ENCODE measurements around the gene PDZD8.

GRCh38 chr10:116325274-116325672, 1.0 kb downstream of the CCDC172 start:
- PRO-cap = no peak

- PRO-cap = no peak
Observed at GRCh38 chr10:116737635-116738216, 4.6 kb downstream of the HSPA12A start.

- PRO-cap = no peak
Observed at GRCh38 chr10:116767228-116767517, 24.8 kb upstream of the HSPA12A start.

DNA sequence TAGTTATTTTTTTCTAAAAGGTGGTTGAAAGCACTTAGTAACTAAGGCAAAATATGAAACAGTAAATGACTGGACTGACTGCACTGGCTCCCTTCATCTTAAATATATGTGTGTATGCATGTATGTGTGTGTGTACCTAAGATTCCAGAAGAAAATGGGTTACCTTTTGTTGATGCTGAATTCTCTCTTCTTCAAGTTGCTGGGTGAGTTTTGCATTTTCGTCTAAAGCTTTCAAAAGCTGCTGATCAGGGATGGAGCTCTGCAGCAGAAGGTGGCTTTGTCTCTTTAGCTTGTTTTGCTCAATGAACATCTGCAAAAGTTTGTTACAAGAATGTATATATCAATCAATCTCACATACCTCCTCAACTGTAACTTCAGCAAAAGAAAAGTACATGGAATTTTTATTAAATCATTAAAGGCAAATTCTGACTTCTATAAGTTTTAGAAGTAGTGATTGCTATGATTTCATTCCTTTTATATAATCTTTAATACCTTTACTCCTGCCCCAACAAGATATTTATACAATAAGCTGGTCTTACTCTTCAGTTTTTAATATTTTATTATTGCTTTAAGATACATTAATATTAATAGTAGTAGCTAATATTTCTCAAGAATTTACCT, 64.6 kb downstream of the SHTN1 start:
- PRO-cap = no peak

- PRO-cap = no peak
Observed at GRCh38 chr10:117283115-117283600, 42.2 kb downstream of the SLC18A2 start.

DNA sequence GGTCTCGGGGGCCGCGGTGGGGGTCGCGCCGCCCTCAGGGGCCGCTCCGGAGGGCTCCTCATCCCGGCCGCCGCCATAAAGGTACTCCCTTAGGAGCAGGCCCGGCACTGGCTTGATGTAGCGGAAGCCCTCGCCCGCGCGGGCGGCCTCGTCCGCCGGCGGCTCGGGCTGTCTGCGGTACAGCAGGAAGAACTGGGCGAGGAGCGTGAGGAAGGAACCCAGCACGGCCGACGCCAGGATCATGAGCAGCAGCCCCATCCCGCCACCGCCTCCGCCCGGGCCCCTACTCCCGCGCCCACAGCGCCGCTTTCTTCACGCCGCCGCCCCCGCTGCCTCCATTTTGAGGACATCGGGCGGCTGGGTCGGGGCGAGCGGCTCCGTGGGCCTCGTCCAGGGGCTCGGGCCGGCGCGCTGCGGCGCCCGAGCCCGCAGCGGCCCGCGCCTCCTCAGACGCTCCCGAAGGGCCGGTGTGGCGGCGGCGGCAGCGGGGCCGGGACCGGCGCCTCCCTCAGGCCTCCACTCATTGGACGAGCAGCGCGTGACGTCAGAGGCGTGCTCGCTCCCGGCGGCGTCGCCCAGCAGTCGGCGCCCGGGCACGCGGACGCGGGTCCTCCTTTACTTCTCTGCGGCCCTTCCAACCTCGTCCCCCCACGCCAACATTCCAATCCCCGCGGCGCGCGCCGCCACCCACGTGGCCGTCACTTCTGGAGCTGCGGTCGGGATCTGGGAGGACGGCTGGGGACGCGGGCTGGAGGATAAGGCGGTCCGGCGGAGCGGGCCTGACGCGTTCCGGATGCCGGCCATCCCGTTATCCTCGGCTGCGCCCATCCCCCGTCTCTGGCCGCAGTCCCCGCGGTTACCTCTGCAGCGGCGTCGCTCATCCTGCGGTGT, at the start of gene PDZD8:
PDZD8 (minus strand) TSS at position 471 of the 891 bp plus-strand sequence.
- PRO-cap = bidirectional peak, plus-strand start at position 581 of the sequence, minus-strand start at position 458 of the sequence

GRCh38 chr10:117442956-117443490, 67.8 kb upstream of the PDZD8 start:
- PRO-cap = no peak

- PRO-cap = no peak
Observed at GRCh38 chr10:117549805-117550393, 7.4 kb downstream of the EMX2 start.

DNA sequence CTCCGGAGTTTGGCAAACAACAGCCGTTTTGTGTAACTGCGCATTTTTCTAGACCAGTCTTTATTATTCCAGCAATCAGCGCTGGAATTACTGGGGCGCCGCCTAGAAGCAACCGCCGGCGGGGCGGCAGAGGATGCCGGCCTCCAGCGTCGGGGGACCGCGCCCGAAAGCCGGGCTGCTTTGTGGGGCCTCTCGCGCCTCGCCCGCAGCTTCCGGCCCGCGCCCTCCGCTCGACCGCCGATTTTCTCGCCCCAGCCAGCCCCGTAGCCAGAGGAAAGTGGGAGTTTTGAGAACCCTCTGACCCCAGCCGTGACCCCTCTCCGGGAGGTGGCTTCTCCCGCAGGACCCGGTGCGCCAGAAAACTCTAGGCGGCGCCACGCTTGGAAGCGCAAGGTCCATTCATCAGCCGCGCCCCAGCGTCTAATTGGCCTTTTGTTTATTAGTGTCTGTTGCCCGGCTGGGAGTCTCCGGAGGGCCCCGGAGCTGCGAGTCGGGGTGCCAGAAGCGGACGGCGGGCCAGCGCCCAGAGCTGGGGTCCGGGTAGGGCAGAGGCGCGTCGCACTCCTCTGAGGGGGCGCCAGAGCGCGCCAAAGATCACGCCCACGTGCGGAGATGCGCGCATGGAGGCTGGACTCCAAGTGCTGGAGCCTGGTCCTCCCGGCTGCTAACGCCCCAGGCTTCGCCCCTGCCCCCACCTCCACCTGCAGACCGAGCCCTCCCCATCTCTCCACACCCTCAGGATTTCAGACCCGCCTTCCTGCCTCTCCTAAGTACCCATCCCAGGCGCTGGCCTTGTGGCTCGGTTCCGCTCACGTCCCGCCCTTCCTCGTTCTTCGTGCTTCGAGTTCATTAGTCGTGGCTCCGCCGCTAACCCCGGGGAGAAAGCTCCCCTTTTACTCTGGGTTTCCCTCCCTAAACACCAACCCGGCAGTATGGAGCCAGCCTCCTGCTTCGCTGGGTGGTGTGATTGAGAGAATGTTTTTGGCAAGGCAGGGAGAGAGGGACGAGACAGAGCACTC, 10.9 kb downstream of the EMX2 start:
- PRO-cap = no peak

GRCh38 chr10:118017820-118018367, 28.8 kb downstream of the RAB11FIP2 start:
- PRO-cap = no peak

DNA sequence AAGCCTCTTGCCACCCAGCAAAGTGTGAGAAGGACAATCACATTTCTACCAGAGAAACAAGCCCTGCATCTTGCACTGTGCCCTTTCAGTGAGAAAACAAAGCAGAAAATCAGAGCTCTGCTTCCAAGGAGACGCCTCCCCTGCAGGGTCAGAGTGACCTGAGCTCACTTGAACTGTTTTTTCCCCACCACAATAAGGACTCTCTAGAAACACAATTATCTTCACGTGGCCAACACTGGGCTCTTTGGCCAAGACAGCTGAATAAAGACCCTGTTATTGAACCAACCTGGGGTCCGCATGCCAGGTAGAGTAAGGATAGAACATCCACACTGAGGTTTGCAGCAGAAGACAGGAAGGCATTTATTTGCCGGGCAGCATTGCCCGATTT, 30.1 kb upstream of the PRLHR start:
- PRO-cap = no peak

DNA sequence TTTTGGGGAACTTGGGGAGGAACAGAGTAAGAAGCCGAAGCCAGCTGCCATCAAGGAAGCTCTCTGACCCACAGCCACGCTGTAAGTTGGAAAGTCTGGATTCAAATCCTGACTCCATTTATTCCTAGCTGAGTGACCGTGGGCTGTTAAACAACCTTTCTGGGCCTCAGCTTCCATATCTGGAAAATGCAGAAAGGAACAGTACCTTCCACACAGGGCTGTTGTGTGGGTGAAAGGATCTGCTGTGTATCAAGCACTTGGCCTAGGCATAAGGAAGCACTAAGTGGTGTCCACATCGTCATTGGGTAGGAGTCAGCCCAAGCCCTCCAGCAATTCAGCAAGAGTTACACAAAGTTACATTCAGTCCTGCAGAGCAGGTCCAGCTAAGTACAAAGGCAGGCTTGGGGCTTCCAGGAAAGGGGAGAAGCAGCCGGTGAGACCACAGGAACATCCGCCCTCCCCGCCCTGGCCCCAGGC, 69.5 kb upstream of the NANOS1 start:
- PRO-cap = no peak

- PRO-cap = no peak
Observed at GRCh38 chr10:119049549-119050334, 20.2 kb downstream of the NANOS1 start.

- PRO-cap = no peak
Observed at GRCh38 chr10:119209907-119210536, 2.7 kb downstream of the GRK5 start.

DNA sequence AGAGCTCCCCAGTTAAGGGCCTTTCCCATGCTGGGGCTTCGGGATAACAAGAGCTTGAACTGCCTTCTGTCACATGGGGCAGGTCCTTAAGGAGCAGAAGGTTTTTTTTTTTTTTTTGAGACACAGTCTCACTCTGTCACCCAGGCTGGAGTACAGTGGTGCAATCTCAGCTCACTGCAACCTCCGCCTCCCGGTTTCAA, 31.7 kb downstream of the GRK5 start:
- PRO-cap = no peak

GRCh38 chr10:119242197-119243051, 35.1 kb downstream of the GRK5 start:
- PRO-cap = no peak

GRCh38 chr10:119288304-119289161, 81.2 kb downstream of the GRK5 start:
- PRO-cap = no peak

DNA sequence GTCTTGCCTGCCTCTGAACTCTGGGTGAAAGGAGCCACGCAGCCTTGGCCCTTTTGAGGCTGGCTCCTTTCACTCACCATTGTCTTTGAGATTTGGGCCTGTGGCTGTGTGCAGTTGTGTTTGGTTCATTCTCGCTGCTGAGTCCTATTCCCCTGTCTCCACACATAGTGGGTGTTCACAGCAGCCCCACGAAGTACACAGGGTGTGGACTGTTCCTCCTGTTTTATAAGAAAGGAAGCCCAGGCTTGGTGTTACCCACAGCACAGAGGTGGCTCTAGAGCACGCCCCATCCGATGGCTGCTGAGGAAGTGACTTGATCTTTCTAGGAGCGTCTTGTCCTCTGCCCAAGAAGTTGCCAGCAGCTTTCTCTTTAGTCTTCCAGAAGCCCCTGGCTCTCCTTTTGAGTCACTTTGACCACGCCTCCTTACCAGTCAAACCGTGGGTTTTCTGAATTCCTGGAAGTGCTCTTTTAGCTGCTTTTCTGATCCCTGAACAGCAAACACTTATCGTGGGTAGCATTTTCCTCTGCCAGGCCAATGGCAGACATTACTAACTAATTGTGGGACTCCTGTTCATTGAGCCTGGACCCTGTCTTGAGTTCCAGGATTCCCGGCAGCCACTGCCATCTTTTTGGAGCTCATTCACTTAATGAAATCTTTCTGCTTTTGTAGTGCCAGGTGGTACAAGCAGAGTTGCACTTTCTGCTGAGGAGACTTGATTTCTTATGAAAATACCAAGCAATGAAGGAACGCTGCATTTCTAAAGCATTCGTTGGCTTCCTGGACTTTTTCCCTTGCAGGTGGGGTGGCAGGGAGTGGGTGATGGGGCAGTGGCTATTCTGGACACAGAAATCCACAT, 94.1 kb downstream of the GRK5 start:
- PRO-cap = no peak

DNA sequence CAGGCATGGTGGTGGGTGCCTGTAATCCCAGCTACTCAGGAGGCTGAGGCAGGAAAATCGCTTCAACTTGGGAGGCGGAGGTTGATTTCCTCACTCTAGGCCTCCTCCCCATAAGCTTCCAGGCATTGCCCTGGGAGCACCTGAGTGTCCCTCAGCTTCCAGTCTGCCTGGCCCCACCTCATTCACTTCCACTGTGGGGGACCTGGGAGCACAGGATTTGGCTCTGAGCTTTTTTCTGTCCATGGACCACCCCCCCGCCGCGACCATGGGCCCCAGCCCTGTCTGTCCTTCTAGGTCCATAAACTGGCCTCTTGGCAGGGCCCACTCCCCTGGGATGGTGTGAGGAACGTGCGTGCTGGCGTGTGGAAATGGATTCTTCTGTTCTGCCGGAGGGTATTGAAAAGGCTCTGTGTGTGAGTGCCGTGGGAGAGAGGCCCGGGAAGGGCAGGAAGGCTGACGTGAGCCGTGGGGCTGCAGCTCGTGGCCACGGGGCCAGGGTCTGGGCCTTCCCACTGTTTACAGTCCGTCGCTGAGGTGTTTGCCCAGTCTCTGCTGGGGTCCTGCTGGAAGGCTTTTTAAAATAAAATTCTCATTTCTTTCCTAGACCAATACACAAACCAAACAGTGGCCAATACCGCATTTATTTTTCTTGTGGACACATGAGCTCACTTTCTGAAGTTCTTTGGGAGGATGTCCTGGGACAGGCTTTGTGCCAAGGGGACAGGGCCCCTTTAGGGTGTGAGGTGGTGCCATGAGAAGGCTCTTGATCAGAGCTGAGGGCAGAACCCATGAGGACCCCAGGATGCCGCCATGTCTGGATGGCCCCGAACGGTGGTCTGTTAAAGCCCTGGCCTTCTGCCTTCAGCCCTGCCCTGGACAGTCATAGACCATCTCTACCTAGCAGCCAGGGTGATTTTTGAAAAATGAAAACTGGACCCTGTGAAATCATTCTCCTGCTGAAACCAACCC, 123.8 kb downstream of the GRK5 start:
- PRO-cap = unidirectional peak, plus-strand start at position 428 of the sequence

- PRO-cap = no peak
Observed at GRCh38 chr10:119346205-119346837, 138.9 kb downstream of the GRK5 start.

Data from left cardiac atrium (tissue), 1 donor.